GM23338 (cell line): ENCODE data around the gene GRHL3.

GRCh38 chr1:24236199-24236679 is 49.1 kb upstream of the IFNLR1 start:
- PRO-cap = no peak
- RAMPAGE, long total RNA = no peak

DNA sequence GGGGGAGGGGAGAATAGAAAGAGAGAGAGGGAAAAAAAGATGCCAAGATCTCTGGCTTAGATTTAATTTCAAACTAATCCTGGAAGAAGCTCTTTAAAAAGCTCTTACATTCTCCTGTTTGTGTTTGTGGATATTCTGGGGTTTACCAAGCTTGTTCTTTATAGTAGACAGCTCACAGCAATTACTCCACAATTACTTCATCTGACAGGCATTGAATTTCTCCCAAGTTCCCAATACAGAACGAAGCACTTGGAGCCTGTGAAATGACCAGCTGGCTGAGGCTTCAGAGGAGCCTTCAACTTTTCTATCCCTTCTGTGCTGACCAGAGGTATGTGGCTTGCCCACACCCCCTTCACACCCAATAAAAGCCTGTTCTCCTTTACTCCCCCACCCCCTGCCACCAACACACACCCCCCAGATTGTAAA is 950 bp upstream of the GRHL3 start:
- PRO-cap = no peak
- RAMPAGE, long total RNA = no peak

DNA sequence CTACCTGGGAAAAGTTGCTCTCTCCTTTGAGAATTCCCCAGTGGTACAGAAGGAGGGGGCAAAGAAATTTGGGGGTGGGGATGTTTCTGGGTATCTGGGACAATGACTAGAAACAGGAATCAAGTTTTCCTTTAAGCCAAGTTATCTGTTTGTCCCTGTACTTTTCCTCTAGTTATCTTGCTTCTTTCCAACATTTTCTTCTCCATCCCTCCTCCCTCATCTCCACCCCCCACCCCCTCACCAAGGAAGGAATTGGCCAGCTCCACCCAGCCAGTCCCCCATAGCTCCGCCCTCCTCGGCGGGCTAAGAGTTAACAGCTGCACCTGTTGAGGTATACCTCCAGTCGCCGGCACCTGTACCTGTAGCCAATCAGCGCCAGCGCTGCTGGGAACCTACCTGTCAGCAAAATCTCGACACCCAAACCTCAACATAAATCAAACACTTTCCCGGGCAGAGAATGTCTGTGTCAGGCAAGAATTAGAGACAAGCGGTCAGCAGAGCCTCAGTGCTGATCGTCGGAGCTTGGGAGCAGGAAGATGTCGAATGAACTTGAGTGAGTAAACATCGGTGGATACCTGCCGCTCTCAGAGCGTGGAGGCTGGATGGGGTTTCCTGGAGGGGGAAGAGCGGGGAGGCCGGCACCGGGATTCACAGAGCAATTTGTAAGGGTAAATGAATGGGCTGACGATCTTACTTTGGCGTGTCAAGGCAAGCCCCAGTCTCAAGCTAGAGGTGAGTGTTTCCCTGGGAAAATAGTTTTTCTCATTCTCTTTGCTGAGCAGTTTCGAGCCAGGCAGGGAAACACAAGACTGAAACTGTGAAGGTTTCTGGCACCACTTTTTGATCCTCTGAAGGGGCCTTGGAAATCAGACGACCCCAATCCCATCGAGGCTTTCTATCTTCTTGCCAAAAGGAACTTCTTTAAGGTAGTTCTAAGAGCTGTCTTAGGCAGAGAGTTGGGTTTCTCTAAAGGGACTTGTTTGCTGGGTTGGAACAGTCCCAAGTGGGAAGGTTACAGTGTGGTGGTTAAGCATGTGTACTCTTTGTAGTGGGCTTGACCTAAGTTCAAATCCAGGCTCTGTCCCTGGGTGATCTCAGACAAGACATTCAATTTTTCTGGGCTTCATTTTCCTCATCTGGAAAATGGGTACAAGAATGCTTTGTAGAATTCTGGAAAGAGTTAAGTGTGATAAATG is at the start of gene GRHL3:
Gene GRHL3 (plus strand): TSS at position 342 of the 1,196 bp plus-strand sequence.
- PRO-cap = unidirectional peak, plus-strand start at position 334 of the sequence; unidirectional peak, plus-strand start at position 458 of the sequence; unidirectional peak, minus-strand start at position 545 of the sequence
- RAMPAGE, long total RNA = start-site peak on the plus strand centred at position 430 of the sequence, 276 bp wide, 13 and 6 reads in 2 replicates

DNA sequence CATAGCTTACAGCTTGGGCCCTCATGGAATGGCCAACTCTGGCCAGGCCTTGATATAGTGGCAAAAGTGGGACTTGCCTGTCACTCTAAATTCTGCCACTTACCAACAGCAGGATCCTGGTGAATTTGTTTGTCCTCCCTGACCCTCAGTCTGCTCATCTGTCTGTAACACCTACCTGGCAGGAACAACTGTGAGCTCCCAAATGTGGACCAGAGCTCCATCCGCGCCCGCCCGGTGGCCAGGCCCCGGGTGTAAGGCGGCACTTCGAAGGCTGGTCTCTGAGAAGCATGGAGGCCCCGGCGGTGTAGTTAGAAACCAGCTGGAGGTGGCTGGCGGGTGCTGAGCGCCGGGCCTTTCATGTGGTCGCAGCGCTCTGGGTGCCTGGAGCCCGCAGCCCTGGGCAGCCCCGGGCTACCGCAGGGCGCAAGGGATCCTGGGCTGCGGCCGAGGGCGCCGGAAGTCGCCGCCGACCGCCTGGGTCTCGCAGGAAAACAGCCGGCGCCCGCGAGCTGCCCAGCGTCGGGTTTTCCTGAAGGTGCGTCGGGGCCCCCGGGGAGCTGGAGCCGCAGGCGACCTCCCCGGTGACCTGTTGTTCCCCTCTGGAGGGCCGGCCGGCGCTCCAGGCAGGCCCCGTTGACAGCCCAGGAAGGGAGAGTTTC is 2.5 kb downstream of the GRHL3 start:
- PRO-cap = bidirectional peak, plus-strand start at position 466 of the sequence, minus-strand start at position 418 of the sequence
- RAMPAGE, long total RNA = no peak

GRCh38 chr1:24322150-24322899 is 3.2 kb downstream of the GRHL3 start:
- PRO-cap = bidirectional peak, plus-strand start at chr1:24322276, minus-strand start at chr1:24322228; bidirectional peak, plus-strand start at chr1:24322648, minus-strand start at chr1:24322372
- RAMPAGE, long total RNA = no peak

DNA sequence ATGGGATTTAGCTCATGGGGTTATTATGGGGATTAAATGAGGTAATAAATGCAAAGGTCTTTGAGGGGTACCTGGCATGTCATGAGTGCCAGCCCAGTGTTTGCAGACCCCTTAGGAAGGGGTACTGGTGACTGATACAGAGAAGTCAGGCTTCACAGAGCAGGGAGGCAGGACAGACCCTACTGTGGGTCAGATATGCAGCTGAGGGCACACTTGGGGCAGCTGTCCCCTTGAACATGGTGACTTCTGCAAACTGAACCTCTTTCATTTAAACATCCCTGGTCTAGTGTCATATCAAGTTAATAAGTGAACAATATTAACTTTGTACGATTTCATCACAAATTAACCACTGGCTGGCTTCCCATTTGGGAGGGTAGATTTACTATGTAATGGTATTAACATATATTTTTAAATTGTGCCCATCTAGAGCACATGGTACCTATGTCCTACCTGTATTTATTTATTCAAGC is 25.9 kb downstream of the STPG1 start:
- PRO-cap = no peak
- RAMPAGE, long total RNA = no peak

DNA sequence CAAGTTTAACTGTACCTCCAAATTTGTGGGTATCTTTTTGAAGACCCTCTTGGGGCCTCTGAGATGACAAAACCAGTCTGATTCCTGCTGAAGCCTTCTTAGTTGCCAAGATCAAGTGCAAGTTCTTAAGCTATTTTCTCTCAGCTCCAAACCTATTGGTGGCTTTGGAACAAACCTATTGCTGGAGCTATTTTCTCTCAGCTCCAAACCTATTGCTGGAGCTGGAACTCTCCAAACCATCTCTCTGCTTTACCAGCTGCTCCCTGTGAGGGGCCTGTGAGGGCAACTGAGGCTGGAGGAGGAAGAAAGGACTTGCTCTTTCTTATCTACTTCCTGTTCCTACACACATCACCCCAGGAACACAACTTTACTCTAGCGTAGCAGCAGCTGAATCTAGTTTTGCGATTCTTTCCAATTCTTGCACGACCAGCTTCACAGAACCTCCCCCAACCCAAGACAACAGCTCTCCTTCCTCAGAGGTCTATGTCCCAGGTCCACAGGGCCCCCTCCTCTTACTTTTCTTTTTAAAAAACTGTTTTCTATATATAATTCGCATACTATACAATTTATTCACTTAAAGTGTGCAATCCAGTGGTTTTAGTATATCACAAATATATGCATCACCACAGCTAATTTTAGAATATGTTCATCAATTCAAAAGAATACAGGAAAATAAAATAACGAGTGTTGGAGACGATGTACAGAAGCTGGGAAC is 15.9 kb upstream of the RCAN3 start:
- PRO-cap = no peak
- RAMPAGE, long total RNA = no peak

DNA sequence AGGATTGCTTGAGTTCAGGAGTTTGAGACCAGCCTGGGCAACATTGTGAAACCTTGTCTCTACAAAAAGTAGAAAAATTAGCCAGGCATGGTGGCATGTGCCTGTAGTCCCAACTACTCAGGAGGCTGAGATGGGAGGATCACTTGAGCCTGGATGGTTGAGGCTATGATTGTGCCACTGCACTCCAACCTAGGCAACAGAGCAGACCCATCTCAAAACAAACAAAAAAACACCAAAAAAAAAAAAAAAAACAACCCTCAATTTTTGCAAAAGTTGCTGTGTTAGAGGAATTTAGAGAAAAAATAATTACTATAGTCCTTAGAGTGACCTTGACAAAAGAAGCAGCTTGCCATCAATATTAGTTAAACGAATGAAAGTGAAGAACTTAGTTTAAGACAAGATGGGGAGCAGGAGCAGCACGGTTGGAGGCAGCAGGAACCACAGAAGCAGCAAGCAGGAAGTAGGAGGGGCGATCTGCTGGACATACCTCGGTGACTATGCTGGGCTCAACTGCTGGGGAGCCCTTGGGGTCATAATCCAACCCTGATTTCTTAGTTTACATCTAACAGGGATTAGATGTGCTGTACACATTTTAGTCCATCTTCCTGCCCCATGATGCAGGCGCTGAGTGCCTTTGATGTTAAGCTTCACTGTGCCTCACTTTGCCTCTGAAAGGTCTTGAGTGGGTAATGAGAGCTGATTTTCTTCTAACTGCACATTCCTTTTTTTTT is 1.5 kb upstream of the RCAN3 start:
- PRO-cap = no peak
- RAMPAGE, long total RNA = no peak

- PRO-cap = no peak
- RAMPAGE, long total RNA = no peak
Observed at GRCh38 chr1:24507380-24507907, 4.8 kb downstream of the RCAN3 start.

- PRO-cap = no peak
- RAMPAGE, long total RNA = no peak
Observed at GRCh38 chr1:24694112-24694836, 51.0 kb upstream of the CLIC4 start.

GRCh38 chr1:24904664-24905113 is 25.4 kb downstream of the RUNX3 start:
- PRO-cap = no peak
- RAMPAGE, long total RNA = no peak

- PRO-cap = no peak
- RAMPAGE, long total RNA = no peak
Observed at GRCh38 chr1:24918662-24919448, 11.2 kb downstream of the RUNX3 start.

- PRO-cap = bidirectional peak, plus-strand start at chr1:24930471, minus-strand start at chr1:24930273
- RAMPAGE, long total RNA = no peak
Observed at GRCh38 chr1:24930335-24930732, 258 bp upstream of the RUNX3 start.

DNA sequence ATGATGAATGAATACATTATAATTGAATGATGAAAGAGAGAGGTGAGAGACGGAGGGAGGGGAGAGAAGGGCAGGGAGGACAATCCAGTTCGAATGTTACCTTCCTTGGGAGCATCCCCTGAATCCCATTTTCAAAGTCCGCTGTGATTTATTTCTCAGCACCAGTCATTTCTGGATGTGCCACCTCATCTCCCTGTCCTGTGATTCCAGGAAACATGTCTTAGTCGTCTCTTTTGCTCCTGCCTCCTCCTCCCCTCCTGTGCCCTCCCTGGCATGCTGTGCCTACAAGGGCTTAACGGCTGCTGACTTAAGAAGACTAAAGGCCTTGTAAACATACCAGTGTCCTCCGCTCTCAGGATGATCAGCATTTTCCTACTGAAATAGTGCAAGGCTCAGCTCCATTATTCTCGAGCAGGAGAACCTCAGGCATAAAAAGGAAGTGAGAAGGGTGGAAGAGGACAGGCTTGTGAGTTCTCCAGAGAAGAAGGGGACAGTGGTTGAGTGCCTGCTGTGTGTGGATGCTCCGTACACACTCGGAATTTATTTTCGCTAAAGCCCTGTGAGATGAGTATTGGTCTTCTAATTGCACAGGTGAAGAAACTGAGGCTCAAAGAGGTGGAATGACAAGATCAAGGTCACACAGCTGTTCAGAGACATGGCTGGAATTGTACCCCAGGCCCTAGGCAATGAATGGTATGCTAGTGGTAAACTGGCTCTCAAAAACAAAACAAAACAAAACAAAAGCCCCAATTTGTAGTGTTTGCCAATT is 61.7 kb upstream of the RUNX3 start:
- PRO-cap = no peak
- RAMPAGE, long total RNA = no peak

- PRO-cap = no peak
- RAMPAGE, long total RNA = no peak
Observed at GRCh38 chr1:25029402-25029696, 99.3 kb upstream of the RUNX3 start.

- PRO-cap = no peak
- RAMPAGE, long total RNA = no peak
Observed at GRCh38 chr1:25099167-25100009, 132.9 kb downstream of the SYF2 start.

- PRO-cap = no peak
- RAMPAGE, long total RNA = no peak
Observed at GRCh38 chr1:25456261-25457206, 25.8 kb downstream of the MACO1 start.

DNA sequence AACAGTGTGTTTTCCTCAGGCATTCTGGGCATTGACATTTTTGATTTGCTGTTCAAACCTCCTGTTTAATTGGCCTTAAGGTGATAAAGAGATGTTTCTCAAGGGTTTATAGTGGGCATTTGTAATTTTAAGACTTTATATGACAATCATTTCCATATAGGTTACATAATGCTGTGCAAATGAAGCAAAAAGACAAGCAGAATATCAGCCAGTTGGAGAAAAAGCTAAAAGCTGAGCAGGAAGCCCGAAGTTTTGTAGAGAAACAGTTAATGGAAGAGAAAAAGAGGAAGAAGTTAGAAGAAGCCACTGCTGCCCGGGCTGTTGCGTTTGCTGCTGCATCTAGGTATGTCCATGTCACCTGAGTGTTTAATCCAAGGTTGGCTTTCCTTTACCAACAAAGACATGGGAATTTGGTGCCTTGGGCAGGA is 54.8 kb downstream of the MACO1 start:
- PRO-cap = no peak
- RAMPAGE, long total RNA = no peak

DNA sequence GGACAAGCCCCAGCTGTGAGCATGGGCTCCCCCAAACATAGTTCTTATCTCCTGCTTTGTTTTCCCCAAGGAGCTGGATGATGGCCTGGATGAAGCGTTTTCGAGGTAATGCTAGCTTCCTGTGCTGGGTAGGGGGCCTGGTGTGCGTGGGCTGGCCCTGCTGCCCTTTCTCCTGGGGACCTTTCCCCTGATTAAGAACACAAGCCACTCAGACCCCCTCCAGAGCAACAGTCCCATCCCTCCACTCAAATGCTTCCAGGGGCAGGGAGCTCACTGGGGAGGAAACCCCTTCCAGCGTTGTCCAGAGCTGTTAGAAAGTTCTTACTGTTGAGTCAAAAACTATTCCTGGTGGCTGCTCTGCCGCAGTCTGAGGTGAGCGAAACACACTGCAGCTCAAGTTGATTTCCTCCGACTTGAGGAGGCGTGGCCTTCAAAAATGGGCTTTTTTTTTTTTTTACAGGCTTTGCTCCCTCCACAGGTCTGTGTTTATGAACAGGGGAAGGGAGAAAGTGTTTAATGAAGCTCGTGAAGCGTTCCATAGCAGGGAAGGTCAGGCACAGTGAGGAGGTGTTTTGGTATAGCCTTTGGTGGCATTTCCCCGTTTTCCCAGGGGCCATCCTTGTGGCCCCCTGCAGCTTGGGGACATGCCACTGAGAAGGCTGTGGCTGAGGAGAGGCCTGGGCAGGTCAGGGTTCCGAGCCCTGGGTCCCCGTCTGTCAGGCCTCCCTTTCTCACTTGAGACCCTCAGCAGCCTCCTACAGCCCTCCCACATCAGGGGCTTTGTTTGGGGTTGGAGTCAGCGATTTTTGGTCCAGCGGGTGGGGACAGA is 21.9 kb downstream of the LDLRAP1 start:
- PRO-cap = no peak
- RAMPAGE, long total RNA = no peak

DNA sequence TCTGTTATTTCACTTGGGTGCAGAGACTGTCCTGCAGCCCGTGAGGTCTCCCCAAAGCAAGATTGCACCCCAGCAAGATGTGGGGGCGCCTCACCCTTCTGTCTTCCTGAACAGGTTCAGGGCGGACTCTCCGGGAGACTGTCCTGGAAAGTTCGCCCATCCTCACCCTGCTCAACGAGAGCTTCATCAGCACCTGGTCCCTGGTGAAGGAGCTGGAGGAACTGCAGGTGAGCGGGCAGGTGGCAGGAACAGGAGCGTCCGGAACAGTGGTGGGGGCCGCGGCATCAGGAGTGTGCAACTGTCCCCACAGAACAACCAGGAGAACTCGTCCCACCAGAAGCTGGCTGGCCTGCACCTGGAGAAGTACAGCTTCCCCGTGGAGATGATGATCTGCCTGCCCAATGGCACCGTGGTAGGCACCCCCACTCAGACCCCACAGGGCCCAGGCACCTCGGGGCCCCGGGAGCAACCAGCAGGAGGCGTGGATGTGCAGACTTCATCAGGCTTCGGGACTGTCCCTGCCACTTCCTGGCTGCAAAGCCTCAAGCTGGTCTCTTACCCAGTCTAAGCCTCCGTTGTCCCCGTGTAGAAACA is 5.9 kb upstream of the MTFR1L start:
- PRO-cap = no peak
- RAMPAGE, long total RNA = no peak